ENCODE results near the gene TBX2.

- PRO-cap, 4 experiments: no peak in any of the 4 experiments
- RAMPAGE, long total RNA, 2 experiments: no peak in any of the 2 experiments
Measured at GRCh38 chr17:59627447-59628347, 8.0 kb downstream of the CLTC start.

- PRO-cap, 4 experiments: no peak in any of the 4 experiments
- RAMPAGE, long total RNA, 2 experiments: no peak in any of the 2 experiments
Measured at GRCh38 chr17:59634605-59635136, 15.0 kb downstream of the CLTC start.

DNA sequence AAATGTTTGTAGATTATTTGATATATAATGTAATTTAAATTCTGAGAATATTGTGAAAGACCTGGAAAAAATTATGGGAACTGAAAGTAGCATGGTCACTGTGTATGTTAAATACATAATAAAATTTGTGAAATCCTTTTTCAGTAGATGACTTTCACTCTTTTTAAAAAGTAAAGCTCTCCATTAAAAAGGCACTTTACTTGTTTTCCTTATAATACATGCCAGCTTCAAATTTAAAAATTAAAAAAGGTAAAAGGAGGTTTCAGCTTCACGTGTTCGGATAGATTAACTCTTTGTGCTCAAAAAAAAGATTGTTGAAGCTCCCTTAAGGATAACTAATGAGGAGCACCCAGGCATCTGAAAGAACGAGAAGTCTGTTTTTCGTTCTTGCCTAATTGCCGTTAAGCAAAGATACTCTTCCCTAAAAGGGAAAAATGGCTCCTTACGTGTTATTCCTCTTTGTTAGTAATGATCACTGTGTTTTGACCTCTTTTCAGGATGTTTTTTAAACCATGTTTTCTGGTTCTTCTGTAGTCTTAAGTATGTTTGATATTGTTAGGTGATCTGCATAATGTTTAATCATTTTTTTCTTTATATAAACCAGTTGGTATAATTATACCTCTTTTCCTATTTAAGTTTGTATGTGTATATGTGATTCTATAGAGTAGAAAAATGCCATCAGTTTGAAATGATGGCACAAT lies 87.7 kb downstream of the TUBD1 start:
- PRO-cap, 4 experiments: peak in 1 of 4 experiments; most common minus-strand start position 367 of the sequence (in 1)
- RAMPAGE, long total RNA, 2 experiments: no peak in any of the 2 experiments

GRCh38 chr17:59826357-59827144 lies 66.2 kb downstream of the TUBD1 start:
- PRO-cap, 4 experiments: no peak in any of the 4 experiments
- RAMPAGE, long total RNA, 2 experiments: no peak in any of the 2 experiments

DNA sequence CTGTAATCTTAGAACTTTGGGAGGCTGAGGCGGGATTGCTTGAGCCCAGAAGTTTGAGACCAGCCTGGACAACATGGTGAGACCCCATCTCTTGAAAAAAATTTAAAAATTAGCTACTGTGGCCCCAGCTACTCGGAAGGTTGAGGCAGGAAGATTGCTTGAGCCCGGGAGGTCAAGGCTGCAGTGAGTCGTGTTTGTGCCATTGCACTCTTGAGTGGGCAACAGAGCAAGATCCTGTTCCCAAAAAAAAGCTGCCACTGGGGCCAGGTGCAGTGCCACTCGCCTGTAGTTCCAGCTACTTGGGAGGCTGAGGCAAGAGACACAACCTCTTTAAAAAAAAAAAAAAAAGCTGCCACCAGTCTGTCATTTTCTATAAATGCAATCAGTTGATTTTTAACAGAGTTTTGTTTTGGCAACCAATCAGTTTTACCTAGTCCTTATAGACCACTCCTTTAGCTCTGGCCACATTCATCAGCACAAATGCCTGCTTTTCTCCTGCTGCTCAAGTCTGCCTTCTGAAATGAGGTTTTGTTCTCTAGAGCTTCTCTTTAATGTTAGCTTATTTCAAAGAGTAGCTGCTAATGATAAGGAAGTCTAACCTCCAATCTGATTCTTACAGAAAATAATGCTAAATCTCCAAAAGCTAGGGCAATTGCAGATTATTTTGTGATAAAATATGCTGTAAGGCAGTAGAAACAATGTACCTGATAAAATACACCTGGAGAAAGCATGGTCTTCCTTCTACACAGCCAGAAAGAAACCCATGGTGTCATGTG lies 64.9 kb downstream of the TUBD1 start:
- PRO-cap, 4 experiments: peak in 4 of 4 experiments; most common plus-strand start position 467 of the sequence (in 4); most common minus-strand start position 301 of the sequence (in 2)
- RAMPAGE, long total RNA, 2 experiments: no peak in any of the 2 experiments

GRCh38 chr17:59831652-59832138 lies 61.0 kb downstream of the TUBD1 start:
- PRO-cap, 4 experiments: no peak in any of the 4 experiments
- RAMPAGE, long total RNA, 2 experiments: no peak in any of the 2 experiments

- PRO-cap, 4 experiments: peak in 4 of 4 experiments; most common plus-strand start chr17:59964120 (in 4); most common minus-strand start chr17:59964284 (in 3)
- RAMPAGE, long total RNA, 2 experiments: no peak in any of the 2 experiments
Measured at GRCh38 chr17:59963640-59964397, 721 bp downstream of the RNFT1 start.

DNA sequence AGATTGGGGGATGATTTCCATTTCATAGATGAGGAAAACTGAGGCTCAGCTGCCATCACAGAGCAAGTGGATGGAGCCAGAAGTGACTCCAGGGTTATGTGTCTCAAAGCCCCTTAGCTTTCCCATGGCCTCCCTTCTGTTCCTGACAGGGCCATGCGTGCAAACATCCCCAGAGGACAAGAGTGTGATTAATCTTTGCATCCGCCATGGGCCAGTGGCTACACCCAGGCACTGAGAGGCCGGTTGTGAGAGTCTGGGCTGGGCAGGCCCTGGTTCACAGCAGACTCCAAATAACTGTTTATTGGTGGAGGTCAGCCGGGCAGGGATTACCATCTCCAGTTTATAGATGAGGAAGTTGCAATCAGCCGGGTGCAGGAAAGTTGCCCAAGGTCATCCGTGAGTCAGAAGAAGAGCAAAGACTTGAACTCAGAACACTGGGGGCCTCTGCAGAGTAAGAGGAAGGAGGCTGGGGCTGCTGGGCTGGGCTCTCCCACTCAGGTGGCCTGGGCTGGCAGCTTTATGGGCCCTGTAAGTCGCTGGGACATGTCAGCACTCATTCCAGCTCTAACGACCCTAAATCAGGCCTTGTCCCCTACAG lies 2.3 kb upstream of the CA4 start:
- PRO-cap, 4 experiments: no peak in any of the 4 experiments
- RAMPAGE, long total RNA, 2 experiments: no peak in any of the 2 experiments

DNA sequence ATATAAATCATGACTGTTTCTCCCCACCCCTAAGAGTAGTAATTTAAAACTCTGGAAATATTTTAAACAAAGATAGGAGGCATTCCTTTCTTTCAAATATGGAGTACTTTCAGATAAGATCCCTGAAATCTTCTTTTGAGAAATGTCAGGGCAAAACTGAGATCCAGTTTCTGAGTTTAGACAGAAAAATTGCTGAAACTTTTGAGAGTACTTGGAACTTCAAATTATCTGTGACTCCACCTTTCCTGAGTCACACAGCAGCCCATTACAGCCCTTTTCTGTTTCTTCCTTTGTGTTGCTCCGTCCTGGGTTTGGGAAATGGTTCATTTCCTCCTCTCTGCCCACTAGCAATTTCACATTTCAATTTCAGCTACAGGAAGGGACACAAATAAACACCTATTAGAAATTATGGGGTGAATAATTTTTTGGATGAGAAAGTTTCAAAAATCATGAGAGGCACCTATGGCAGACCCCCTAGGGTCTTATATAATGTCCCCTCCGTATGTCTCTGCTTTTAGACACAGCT lies 28.8 kb upstream of the PPM1D start:
- PRO-cap, 4 experiments: peak in 2 of 4 experiments; most common plus-strand start position 293 of the sequence (in 2)
- RAMPAGE, long total RNA, 2 experiments: no peak in any of the 2 experiments

DNA sequence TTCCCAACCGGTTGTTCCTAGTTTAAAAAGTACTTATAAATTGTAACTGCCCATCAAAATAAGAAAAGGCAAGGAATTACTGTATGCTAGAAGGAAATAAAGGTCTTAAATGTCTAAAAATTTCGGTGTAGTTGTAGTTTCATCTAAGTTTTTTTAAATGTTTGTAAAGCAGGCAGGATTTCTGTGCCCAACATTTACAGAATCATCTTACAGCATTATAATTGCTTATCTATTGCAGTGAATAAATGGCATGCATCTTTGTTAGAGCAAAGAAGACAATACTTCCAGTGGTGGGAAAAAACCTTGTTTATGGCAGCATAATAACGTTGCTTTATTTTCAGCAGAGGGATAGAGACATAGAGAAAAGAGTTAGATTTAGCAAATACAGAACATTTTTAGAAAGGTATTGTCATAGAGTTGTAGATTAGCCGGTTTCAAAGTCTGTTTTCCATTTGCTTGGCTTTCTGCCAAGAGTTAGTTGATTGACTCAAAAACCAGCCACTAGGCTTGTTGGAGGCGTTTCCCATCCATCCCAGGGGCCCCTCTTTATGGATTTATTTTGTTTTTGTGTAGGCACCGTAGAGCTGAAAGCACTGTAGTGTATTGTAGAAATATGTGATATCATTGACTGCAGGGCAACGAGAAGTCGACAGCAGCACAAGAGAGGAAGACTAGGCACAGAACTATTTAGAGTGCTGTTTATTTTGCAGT lies 1.8 kb downstream of the PPM1D start:
- PRO-cap, 4 experiments: peak in 3 of 4 experiments; most common plus-strand start position 624 of the sequence (in 3); most common minus-strand start position 436 of the sequence (in 1)
- RAMPAGE, long total RNA, 2 experiments: no peak in any of the 2 experiments

DNA sequence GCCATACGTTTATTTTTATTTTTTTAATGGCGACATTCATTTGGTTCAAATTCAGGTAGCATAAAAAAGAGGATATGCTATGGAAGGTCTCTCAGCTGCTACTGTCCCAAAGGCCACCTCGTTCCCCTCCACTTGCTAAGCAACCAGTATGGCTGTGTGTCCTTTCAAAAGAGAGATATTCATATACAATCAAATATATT lies 25.7 kb downstream of the PPM1D start:
- PRO-cap, 4 experiments: peak in 2 of 4 experiments; most common plus-strand start position 69 of the sequence (in 2)
- RAMPAGE, long total RNA, 2 experiments: no peak in any of the 2 experiments

DNA sequence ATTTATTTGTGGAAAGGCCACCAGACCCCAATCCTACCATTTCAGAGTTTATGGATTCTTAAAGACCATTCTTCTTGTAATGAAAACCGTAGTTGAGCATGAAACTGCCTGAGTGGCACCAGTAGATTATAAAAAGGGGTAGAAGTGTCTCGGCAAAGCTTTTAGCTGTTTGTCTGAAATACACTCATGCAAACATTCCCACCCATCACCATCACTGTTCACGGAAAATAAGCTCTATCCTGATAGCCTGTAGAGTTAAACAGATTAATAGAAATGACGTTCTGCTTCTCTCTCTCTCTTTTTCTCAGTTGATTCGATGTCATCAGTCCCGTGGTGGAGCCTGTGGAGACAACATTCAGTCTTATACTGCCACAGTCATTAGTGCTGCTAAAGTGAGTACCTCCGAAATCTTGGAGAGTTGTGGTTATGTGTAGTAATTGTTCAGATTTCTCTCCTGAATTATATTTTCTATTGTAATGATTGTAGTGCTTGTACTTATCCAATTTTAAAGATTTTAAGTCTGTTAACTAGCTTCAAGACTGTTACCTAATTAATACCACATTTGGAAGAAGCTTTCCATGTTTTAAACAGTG lies 224.8 kb downstream of the BCAS3 start:
- PRO-cap, 4 experiments: peak in 4 of 4 experiments; most common plus-strand start position 325 of the sequence (in 4)
- RAMPAGE, long total RNA, 2 experiments: no peak in any of the 2 experiments

DNA sequence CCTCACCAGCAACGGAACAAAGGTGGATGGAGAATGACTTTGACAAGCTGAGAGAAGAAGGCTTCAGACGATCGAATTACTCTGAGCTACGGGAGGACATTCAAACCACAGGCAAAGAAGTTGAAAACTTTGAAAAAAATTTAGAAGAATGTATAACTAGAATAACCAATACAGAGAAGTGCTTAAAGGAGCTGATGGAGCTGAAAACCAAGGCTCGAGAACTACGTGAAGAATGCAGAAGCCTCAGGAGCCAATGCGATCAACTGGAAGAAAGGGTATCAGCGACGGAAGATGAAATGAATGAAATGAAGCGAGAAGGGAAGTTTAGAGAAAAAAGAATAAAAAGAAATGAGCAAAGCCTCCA lies 288.5 kb upstream of the TBX2 start:
- PRO-cap, 4 experiments: no peak in any of the 4 experiments
- RAMPAGE, long total RNA, 2 experiments: no peak in any of the 2 experiments

DNA sequence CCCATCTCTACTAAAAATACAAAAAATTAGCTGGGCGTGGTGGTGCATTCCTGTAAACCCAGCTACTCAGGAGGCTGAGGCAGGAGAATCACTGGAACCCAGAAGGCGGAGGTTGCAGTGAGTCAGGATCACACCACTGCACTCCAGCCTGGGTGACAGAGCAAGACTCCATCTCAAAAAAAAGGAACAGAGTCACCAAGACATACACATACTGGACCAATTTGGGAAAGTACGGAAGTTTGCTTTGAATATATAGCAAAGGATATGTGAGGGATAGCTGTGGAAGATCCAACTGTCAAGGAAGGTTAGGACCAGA lies 259.6 kb upstream of the TBX2 start:
- PRO-cap, 4 experiments: no peak in any of the 4 experiments
- RAMPAGE, long total RNA, 2 experiments: no peak in any of the 2 experiments

DNA sequence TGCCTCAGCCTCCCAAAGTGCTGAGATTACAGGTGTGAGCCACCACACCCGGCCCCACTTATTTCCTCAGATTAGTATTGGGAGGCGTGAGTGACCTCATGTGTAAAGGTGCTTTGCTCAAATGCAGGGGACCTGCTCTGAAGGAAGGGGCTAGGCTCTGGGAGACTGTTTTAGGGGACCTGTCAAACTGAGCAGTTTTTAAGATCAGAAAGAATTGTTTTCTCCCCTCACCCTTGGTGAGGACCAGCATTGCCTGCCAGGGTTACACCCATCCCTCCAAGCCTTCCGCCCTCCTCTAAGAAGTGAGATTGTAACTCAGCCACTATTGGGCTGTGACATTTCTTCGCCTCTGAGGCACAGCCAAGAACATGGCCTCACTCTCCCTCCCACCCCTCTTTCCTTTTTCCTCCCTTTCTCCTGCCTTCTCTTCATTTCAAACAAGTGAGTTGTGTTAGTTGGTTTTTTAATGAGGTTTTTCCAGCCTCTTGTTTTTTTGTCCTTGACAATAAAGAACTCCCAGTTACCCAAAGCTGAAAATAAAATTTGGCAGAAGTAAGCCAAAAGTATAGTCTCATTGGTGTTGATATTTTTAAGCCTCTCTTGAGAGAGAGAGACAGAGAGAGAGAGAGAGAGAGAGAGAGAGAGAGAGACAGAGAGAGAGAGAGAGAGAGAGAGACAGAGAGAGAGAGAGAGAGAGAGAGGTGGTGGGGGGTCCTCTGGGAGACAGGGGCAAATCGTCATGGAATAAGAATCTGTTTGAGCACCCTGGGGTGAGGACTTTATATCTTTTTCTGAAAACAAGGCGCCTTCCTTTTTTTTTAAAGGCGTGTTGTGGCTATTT lies 77.2 kb upstream of the TBX2 start:
- PRO-cap, 4 experiments: no peak in any of the 4 experiments
- RAMPAGE, long total RNA, 2 experiments: no peak in any of the 2 experiments

DNA sequence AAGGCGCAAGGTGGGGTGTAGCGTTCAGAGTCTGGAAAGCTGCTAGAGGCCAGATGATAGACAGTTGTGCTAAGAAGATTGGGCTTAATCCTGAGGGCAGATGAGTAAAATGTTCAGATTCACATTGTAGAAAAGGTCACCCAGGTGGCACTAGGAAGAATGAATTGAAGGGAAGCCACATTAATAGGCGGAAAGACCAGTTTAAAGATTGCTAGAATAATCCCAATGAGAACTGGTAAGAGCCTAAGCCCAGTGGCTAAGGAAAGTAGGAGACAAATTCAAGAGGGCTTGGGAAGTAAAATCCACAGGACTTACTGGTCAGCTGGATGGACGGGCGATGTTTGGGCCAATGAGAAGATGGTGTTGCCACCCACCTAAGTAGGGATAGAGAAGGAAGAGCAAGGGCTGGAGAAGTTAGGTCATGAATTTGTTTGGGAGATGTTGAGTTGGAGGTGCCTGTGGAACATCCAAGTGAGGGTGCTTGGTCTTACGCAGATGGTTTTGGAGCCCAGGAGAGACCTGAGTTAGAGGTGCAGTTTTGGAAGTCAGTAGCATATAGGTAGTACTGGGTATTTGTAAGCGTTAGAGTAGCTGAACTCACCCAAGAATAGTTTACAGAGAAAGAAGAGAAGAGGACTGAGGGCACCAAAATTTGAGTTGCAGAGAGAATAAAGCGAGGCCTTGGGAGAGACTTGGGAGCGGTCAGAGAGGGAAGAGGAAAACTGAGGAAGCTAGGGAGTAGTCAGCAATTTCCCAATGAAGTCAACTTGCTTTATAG lies 51.6 kb upstream of the TBX2 start:
- PRO-cap, 4 experiments: no peak in any of the 4 experiments
- RAMPAGE, long total RNA, 2 experiments: no peak in any of the 2 experiments

DNA sequence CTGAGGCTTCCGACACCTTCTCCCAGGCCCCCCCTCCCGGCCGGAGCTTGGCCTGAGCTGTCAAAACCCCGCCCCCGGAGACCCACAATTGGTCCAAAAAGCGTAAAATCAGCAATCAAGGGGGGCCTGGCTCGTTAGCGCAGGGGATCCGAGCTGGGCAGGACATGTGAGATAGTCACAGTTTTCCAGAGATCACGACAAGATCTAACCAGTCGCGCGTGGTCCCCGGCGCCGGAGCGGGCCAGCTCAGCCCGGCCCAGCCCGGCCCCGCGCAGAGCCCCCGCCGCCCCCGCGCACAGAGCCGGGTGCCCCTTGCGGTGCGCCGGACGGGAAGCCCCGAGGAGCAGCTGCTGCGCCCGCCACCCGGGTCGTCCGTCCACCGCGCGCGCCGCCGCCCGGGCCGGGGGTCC lies at the start of gene TBX2:
TBX2 (plus strand) TSS at position 134 of the 410 bp plus-strand sequence.
- PRO-cap, 4 experiments: peak in 4 of 4 experiments; most common plus-strand start position 211 of the sequence (in 4)
- RAMPAGE, long total RNA, 2 experiments: no peak in any of the 2 experiments

DNA sequence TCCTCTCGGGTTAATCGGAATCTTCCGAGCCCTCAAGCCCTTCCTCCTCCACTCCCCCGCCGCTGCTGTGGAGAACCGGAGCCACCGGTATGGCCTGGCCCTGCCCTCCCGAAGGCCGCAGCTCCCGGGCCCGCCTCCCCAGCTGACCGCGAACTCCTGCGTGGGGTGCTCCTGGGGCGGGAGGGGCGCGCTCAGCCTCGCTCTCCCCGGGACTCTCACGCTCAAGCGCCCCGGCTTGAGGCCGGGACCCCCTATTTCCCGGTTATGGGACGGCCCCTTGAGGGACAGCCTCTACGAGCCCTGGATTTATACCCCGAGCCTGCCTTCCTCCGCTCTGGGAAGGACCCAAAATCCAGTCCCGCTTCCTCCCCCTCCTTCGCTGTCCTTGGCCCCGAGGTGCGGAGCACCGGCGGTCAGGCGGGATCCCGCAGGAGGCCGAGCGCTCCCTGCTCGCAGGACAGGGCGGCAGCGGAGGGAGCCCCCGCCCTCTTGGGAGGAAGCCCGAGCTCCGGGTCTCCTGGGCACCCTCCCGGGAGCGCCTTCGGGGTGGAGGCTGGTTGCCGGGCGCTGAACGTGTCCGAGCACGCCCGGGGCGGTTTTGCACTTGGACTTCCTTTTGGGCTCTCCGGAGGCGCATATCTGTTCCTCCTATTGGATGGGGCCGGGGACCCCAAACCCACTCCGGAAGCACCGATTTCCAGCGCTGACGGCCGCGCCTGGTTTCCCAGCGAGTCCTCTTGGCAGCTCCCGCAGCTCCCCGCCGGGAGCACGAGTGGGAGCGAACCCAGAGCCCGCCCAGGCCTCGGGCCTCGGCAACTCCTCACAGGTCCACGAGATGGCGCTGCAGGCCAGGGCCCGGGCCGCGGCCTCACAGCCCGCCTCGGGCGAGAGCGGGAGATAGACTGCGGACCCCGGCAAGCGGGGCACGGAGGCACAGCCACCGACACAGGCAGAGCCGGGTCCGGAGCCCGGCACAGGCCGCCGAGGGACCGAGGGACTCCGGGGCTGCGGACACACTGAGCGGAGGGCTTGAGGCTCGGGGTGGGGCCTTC lies 12.4 kb downstream of the TBX2 start:
- PRO-cap, 4 experiments: peak in 4 of 4 experiments; most common plus-strand start position 871 of the sequence (in 3); most common minus-strand start position 770 of the sequence (in 4)
- RAMPAGE, long total RNA, 2 experiments: no peak in any of the 2 experiments

- PRO-cap, 4 experiments: no peak in any of the 4 experiments
- RAMPAGE, long total RNA, 2 experiments: no peak in any of the 2 experiments
Measured at GRCh38 chr17:61443502-61444154, 8.6 kb upstream of the TBX4 start.

- PRO-cap, 4 experiments: no peak in any of the 4 experiments
- RAMPAGE, long total RNA, 2 experiments: no peak in any of the 2 experiments
Measured at GRCh38 chr17:61462405-61463012, 10.3 kb downstream of the TBX4 start.

All from right lobe of liver (tissue), 4 donors.